Mesenteric fat pad (tissue), 1 donor: ENCODE results near the genes FAM180A and AKR1D1.

DNA sequence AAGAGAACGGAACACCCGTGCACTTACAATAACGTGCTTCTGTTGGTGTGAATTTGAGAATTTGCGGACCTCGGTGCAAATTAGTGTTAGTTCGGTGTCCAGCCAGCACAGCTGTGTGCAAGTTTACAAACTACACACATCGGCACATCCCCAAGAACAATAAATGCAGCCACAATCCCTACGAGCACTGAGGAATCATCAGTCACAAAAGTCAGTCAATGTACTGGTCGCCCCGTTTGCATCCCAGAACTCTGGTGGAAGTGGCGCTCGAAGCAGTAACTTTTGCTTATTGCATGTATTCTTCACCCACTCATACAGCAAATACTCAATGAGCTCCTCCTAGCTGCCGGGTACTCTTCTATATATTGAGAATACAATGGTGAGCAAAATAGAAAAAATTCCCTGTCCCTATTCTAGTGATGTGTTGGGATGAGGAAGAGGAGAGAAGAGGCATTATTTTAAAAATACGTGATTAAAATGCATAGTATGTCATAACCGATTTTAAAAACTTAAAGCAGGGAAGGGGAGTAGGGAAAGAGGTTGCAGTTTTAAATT is 919 bp upstream of the CNOT4 start:
- PRO-cap: no peak

DNA sequence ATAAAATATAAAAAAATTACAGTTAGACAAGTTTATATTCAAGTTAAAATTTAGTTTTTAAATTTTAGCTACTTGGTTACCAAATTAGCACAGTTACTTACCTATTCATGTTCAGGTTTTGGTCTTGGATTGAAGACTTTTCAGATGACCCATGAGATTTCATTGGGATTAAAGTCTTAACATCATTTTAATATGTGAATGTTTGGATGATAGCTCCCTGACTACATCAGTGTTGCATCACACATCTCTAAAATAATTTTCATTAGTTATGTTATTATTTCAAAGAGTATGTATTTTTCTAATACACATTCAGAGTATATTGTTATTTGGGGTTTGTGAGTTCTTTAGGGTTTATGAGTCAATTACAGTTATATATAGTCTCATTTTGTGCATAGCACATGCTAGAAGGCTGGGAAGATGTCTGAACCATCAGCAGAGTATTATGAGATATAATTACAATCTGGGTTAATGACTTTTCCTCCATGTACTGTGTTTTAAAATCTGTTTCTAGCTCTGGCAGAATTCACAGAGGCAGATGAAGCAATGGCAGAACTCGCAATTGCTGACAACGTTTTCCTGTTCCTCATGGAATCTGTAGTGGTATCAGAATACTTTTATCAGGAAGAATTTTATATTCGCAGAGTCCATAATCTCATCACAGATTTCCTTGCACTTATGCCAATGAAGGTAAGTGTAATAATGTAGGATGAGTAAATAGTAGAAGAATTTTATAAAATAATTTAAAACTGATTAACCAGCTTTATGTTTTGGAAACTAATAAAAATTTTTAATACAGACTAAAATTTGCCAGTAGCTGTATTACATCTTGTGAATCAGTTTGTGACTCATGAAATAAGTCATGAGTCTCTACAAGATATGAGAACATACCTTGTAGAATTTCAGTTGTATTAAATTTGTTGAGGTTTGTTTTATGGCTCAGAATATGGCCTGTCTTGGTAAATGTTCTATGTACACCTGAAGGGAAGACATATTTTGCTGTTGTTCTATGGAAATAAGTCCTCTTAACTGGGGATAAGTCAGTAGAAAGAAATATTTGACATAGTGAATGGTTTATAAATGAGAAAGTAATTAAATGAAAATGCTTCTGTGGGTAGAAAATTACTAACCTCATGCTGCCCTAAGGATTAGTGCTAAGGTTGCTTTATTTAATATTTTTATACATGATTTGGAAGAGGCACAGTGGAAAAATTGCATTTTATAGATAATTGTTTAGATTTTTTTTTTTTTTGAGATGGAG is 27.0 kb downstream of the NUP205 start:
- PRO-cap: no peak

- PRO-cap: no peak
These were observed 42.9 kb upstream of the STMP1 start for GRCh38 chr7:135619232-135619928.

DNA sequence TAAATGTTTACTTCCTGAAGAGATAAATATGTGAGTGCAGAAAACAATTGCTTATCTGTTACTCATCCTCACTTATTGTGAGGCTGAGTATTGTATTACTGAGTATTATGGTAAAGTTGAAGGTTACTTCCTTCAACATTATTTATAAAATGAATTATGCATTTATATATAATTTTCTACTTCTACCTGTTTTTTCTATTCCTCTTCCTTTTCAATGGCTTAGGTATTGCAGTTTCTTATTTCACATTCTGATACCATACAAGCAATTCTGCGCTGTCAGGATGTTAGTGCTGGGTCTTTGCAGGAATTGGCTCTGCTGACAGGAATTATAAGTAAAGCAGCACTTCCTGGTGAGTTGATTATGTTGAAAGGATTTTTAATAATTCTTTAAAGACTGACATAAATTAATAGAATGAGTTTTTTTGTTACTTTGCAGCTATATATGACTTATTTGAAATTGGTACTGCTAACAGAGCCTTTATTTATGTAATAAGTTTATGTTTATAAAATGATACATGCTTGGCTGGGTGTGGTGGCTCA is 32.1 kb upstream of the STMP1 start:
- PRO-cap: no peak

DNA sequence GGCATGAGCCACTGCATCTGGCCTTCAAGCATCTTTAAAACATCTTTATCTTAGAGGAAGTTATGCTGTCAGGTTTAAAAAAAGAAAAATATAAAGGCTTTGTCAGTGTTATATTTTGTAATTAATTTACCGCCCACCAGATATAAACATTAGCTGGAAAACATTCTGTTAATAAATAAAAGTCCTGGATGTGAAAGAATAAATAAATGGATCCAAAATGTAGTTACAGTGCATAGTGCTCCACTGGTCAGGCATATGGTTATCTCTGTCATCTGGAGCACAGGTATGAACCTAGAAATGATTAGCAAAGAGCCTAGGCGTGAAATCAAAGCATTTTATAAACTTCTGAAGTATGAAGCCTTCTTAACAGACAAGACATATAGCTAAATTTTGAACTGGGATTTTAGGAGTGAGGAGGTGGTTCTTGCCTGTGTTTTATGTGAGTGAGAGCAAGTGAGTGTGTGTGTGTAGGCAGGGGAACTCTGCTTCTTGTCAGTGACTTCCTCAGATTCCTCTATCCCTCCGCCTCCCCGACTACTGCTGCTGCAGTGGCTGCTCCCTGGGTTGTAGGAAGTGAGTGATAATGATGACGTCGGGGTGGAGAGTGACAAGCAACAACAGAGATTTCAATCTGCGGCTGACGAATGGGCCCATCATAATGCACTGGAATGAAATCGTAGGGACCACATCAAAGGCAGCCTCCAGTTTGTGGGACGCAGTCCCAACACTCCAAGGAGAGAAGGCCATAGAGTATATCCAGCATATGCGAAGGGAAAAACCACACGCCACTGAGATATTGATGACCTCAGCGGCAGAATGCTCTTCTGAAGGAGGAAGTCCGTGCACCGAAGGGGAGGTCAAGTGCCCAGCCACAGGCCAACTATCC is 11.7 kb upstream of the STMP1 start:
- PRO-cap: no peak

- PRO-cap: no peak
These were observed at the start of gene FAM180A for GRCh38 chr7:135748342-135749203. FAM180A (minus strand) TSS chr7:135748813.

DNA sequence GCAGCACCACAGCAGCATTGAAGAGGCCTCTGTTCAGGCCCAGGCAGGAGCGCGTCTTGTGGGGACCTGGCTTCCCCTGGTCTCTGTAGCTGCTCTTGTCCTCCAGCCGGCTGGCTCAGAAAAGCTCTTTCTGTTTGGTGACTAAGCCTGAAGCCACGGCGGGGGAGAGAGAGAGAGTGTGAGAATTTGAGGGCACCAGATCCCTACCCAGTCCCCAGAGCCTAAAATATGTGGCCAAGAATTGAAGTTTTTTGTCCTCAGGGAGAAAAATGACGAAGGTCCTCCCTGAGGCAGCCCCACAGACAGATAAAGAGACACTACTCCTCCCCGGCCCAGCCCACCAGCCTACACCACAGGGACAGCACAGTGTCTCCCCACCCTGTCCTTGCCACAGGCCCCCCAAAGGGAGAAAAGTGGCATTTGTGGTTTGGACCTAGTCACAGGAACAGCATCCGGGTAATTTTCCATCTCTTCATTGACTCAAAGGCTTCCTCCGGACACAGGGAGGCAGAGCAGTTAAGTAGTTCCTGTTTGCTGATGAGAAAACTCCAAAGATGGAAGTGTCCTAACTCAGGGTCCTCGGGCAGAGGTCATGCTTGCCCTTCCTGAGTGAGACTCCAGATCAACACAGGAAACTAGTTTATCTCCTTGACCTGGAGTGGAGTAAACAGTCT is 13.3 kb upstream of the FAM180A start:
- PRO-cap: no peak

- PRO-cap: no peak
These were observed 46.3 kb downstream of the MTPN start for GRCh38 chr7:135930777-135931430.

DNA sequence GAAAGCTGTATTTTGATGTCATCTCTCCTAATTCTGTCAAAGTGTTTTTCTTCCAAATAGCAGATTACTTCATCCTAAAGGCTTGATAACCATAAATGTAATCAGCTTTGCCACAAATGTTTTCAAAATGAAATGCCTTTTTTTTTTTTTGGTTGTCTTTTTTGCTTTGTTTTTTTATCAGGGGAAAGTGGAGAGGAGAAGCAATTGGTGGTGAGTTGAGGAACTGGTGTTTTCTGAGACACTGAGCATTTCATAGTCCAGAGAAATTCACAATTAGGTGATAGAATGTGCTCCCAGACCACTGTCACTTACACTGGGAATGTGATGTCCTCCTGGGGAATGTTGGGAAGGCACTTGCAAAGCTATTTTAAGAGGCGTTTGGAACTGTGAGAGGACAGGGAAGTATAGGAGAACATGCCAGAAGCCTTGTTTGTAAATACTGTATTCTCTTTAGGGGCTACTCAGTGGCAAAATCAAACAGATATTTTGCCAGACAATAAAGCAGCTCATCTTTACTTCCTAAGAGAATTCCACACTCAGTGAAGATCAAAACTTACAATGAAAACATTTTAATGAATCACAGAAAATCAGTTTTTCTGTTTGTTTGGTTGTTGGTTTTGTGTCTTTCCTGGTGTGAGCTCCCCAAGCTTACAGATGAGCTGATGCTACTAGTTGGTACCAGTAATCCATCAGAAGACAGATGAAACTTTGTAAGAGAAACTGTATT is 16.1 kb downstream of the CHRM2 start:
- PRO-cap: no peak

GRCh38 chr7:137942438-137942859 is 59.4 kb downstream of the CREB3L2 start:
- PRO-cap: no peak

DNA sequence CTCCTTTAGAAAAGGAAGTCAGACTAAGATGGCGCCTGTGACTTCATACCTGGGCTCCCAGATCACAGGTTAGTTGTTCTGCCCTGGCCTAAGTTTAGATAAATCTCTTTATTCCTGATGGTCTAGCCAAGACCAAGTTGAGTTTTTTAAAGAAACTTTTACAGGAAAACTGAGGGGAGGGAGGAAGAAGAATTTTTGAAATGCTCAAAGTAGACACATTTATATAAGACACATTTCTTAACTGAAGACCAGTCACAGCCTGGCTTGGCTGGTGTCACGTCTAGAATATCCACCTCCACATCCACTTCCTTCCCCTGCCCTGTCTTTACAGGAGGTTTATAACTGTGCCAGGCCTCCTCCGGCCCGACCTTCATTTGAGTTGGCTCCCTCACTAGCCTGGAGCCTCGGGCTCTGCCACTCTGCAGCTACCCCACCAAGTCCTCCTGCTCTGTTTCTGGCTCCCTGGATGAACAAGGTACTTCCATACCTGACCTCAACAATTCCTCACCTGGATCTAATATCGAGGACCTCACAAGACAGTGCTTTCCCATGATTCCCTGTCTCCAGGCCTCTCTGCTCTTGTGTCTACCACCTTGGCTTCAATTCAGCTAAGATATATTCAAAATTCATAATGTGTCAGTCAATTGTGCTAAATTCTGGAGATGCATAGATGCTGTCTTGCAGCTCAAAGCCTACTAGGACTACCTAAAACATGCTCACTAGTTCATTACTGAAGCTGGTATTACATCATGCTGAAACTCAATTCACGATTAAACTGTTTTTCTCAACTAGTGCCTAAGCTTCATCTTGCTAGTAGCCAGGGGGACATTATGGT is 54.1 kb downstream of the CREB3L2 start:
- PRO-cap: no peak

DNA sequence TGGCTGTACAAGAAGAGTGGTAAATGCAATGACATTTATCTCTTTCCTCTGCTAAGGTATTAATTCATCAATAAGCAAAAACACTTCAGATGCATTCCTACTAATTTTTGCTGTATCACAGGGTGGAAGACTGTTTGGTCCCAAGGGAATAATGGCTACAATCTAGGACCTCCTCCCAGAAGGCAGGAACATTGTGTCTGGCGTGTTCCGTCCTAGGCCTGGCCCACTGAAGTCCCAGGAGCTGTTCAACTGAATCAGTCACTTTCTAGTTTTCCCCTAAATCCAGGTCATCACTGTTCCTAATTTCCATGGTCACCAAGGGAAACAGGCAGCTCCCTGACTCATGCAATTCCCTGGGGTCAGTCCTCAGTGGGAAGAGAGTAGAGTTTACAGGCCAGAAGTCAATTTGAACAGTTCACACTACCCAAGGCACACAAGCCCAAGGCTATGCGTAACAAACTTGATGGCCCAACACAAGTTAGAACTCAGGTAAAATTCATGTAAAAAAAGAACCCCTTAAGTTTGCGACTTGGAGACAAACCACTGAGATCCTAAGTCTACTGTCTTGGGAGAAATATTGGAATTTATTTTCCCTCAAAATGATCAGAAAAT is 44.0 kb downstream of the CREB3L2 start:
- PRO-cap: no peak

- PRO-cap: no peak
These were observed 24.8 kb downstream of the CREB3L2 start for GRCh38 chr7:137977100-137977511.

DNA sequence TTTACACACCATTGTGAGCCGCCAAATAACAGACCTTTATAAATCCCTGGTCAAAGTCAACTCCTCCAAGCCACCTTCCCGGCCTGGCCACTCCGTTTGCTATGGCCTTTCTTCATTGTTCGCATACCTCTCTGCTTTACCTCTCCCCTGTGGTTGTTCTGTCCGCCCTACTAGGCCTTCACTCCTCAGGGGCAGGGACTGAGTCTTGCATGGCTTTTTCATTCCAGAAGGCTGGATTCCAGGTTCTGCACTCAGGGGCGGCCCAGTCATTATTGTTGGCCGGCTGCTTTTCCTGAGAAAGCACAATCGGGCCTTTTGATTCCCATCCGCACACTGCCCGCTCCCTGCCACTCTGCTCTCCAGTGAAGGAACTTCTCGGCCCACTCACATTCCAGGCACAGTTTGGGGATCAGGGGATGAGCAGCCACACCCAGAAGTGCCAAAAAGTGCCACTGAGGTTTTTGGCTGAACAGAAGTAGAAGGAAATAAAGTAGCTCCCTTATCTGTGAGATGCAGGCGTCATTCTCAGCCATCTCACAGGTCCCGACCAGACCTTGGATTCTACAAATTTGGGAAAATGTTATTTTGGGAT is 18.2 kb downstream of the CREB3L2 start:
- PRO-cap: no peak

DNA sequence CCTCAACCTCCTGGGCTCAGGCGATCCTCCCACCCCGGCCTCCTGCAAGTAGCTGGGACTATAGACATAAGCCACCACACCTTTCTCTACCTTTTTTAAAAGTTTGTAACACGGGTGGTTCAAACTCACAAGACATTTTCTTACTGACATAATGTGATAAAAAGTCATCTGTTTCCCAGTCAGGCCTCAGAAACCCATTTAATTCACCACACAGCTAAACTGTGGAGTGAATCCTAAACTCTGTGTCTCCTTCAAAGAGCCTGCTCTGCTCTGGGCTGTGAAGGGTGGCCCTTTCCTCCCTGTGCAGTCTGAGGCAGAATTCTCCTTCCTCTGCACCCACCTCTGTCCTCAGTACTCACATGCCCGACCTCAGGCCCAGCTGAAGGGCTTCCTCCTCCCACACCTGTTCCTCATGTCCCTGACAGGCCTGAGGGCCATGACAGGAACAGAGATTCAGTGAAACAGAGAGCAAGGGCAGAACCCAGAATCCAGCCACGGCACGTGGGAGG is 14.1 kb downstream of the CREB3L2 start:
- PRO-cap: no peak

- PRO-cap: no peak
These were observed 12.2 kb downstream of the CREB3L2 start for GRCh38 chr7:137989480-137990231.

GRCh38 chr7:138075803-138076563 is at the start of gene AKR1D1:
AKR1D1 (plus strand) TSS chr7:138076459.
- PRO-cap: no peak

- PRO-cap: no peak
These were observed 35.8 kb downstream of the SVOPL start for GRCh38 chr7:138665244-138665832.

GRCh38 chr7:138960960-138961482 is 20.2 kb downstream of the KIAA1549 start:
- PRO-cap: no peak

- PRO-cap: no peak
These were observed 1.1 kb downstream of the ZC3HAV1L start for GRCh38 chr7:139034743-139035106.